Measurements from ENCODE around the gene FLT3.

DNA sequence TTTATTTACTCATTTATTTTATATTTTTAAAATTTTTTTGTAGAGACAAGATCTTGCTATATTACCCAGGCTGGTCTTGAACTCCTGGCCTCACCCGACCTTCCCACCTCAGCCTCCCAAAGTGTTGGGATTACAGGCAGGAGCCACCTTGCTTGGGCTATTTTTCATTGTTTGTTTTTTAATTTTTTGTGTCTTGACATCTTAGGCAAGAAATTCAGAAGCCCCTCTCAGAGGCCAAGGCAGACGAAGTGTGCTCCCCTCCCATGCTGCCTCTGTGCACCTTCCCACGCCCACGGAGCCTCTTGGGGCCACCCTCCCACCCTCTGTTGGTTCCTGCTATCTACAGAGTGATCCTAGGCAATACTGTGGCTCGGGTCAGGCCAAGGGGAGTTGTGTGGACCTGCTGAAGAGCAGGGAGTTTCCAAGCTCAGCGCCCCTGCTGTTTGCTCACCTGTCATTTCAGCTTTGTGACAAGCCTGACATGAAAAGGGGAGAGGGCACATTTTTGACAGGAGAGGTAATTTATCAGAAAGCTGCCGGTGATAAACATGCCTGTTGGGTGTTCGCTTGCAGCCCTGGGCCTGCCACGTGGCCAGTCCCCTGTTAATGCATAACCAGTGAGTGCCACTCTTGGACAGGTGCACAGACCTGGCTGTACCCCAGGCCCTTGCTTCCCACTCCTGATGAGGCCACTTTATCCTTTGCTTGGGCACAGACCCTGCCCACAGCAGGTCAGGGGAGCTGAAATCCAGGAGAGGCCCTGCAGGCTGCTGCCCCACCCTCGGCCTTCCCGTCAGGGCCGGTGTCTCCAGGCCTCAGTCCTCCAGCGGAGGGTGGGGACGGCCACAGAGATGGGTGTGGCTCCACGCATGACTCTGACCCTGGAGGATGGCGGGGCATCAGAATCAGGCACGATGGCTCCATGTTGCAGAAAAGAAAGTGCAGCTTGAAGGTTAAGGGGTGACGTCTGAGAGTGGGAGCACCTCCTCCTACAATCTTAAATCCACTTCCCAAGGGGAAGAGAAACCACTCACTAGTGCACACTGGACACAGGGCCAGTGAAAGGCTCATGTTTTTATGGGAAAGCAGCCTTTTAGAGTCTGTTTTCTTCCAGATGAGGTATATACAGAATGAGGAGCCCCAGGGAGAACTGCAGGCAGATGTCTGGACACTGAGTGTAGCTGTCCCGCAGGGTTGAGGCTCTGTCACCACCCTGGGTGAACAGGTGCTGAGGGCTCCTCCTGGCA is 201.5 kb upstream of the GPR12 start:
- PRO-cap: bidirectional peak, plus-strand start at position 627 of the sequence, minus-strand start at position 467 of the sequence; bidirectional peak, plus-strand start at position 899 of the sequence, minus-strand start at position 789 of the sequence

DNA sequence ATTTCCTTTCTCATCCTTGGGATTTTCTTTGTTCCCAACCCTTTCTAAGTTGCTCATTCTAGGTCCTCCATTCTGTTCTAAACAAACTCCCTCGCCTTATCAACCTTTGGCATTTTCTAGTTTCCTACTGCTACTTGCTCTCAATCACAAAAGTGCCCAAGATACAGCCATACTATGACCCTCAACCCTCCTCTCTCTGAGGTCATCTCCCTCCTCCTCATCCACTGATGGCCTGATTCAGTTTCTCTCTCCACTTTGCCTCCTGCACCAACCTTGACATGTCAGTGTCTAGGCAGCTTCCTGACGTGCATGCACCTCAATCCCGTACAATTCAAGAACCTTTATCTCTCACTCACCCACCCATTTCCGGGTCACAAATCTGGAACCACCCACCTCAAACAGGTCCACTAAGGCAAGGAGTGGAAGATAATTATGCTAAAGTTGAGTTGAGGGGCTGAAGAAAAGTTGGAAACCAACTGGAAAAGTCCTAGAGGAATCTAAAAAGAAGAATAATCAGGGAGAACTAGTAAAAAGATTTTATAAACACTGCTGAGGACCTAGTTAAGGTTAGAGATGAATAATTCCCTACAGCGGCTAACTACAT is 71.2 kb downstream of the USP12 start:
- PRO-cap: no peak

- PRO-cap: no peak
These were observed 68.6 kb upstream of the GTF3A start for GRCh38 chr13:27355703-27356378.

DNA sequence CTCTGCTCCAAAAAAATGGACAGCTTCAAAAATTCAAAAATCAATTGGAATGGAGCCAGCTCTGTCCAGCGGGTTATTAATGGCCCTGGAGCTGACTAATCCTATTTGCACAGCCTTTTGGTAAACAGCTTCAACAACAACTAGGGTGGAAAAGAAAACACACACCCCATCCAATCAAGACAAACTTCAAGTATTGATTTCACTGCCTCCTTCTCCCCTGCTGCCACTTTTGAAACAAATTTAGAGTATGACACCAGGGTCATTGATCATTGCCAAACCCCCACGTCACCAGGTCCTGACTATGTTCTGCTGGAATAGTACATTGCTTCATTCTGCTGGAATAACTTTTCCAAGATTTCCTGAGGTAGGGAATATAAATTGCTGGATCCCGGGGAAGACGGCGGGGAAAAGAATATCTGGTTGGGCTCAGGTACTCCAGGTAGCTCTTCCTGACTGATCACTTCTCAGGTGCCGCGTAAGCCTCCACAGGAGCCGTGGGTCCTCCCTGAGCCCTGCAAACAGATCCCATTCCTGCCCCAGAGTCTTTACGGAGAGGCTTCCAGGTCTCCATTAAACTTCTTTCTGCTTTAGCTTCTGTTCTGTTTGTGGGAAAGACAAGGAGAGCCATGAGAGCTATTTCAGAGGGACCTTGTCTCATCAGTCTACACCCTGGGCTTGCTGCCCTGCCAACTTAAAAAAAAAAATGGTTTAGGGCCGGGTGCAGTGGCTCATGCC is 56.7 kb upstream of the GTF3A start:
- PRO-cap: no peak

DNA sequence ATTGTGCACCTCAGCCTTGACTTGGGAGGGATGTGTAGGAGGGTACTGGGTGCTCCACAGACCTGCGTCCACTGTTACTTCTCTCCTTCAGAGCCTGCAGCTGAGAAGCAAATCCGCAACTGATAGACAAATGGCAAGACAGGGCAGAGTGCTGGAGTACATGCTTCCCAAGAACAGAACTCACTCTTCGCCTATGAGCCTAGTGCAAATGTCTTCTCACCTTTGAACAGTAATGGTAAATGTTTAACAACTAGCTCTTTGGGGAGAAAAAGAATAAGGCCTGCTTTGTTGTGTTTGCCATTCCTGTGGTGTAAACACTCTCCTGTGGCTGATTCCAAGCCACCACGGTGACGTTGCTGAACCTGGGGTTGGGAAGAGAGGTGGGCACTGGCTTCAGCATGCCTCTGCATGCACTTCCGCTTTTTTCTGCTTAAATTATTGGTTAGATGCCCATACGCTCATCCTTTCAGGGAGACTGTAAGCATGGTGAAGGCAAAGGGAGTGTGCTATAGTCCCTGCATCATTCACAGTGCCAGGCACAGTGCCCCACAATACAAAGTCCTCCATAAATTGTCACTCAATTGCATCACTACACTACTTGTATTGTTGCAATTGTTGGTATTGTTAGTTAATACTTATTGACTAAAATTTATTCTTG is 28.1 kb upstream of the GTF3A start:
- PRO-cap: no peak

GRCh38 chr13:27504029-27504793 is 53.8 kb upstream of the MTIF3 start:
- PRO-cap: no peak

GRCh38 chr13:27581262-27581978 is 38.9 kb downstream of the LNX2 start:
- PRO-cap: no peak

GRCh38 chr13:27593108-27593855 is 27.0 kb downstream of the LNX2 start:
- PRO-cap: no peak

DNA sequence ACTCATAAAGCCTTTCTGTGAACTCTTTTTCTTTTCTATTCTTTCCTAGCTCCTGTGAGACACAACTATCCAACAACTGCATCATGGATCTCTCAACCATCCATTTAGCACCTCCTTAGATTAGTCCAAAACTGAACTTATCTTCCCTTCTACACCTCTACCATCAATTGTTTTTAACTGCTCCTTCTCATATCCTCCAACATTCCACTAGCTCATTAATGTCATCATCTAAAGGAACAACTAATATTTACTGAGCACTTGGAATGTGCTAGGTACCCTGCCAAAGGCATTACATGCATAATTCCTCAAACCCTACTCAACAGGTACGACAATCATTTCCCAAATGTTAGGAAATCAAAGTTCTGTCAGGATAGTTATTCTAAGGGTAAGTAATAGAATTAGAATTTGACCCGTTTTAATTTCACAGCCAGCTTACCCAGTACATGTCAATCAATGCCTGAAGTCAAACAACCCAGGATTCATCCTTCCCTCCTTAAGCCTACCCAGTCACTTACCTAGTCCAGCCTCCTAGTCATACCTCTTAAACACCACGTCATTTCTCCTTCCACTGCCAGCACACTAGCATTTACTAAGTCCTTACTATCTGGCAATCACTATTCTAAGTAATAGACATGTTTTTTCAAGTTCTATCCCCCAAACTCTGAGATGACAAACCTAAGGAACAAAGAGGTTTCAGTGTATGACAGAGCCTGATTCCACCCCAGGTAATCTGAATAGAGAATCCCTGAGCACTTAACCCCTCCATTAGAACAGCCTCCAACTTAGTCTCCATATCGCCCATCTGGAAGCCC is 2.4 kb downstream of the LNX2 start:
- PRO-cap: no peak

DNA sequence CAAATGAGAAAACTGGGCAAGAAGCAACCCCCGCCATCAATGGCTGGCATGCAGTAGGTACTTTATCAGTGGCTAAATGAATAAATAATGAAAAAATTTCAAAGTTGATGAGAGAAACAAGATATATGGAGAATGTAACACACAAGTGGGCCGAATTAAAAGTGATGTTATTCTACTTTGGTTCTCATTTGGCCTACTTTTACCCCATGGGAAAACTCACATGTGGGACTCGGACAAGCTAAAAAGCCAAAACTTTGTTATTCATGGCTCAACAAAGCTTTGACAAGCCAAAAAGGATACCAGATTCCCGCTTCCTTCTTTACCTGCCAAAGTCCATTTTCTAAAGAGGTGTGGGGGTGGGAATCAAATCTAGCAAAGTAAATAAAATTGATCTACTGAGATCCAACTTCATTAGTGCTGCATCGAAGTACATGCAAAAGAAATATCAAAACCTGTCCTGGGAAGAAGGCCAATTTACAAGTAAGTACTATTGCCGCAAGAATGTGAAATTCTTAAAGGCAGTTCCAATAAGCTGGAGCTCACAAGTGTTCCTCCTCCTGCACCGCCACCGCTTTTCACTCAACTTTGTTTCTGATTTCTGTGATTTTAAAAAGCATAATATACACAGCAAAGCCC is 1.2 kb downstream of the LNX2 start:
- PRO-cap: no peak

- PRO-cap: unidirectional peak, plus-strand start at chr13:27868902
These were observed 51.0 kb upstream of the PDX1 start for GRCh38 chr13:27868784-27869137.

DNA sequence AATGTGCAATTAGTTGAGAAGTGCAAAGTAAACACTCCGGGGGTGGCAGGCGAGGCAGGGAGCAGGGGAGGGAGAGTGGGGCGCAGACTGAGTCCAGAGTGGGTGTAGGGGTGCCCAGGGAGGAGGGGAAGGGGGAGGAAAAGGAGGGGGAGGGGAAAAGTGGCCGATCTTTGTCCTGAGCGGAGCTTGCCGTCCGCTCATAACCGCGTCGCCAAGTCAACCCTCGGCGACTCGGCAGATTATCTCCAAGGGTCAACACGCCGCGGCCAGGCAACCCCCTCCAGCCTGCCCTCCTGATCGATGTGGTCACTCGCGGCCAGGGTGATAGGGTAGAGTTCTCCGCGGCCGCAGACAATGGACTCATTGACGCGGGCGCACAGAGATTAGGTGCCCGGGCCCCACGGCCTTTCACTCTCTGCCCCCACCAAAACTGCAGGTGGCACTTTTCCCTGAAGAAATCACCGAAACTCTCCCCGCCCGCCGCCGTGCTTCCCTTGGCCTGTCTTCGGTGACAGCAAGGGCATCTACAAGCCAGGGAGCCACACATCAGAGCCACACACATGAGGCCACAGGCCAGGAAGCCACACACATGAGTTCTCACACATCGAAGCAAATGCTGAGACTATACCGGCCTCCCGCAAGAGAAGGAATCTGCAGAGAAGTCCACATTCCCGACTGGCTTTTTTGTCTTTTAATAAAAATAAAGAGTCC is 1.7 kb upstream of the PDX1 start:
- PRO-cap: bidirectional peak, plus-strand start at position 200 of the sequence, minus-strand start at position 100 of the sequence

DNA sequence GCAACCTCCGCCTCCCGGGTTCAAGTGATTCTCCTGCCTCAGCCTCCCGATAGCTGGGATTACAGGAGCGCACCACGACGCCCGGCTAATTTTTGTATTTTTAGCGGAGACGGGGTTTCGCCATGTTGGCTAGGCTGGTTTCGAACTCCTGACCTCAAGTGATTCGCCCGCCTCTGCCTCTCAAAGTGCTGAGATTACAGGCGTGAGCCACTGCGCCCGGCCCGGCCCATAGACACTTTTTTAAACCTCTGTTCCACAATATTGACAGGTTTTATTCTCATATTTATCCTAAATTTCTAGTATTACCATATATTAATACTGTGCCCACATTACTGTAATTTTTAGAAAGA is 9.3 kb downstream of the CDX2 start:
- PRO-cap: no peak

DNA sequence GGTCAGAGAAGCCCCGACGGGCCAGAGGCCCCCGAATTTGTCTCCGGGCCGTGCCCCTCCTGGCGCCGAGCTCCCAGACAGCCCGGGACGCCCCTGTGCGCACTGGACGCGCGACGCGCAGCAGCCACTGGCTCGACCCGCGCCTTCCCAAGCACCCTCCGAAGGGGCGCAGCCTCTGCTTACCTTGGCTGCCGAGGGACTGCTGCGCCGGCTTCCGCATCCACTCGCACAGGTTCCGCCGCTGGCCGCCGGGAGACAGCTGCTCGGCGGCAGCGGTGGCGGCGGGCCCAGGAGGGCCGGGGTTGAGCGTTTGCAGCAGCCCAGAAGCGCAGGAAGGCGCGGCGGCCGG is 858 bp downstream of the CDX2 start:
- PRO-cap: no peak

GRCh38 chr13:28099827-28100154 is 585 bp downstream of the FLT3 start:
- PRO-cap: no peak

- PRO-cap: bidirectional peak, plus-strand start at chr13:28100711, minus-strand start at chr13:28100566
These were observed at the start of gene FLT3 for GRCh38 chr13:28100155-28101179. FLT3 (minus strand) TSS chr13:28100576.

GRCh38 chr13:28140162-28140554 is 1.8 kb downstream of the PAN3 start:
- PRO-cap: no peak

- PRO-cap: no peak
These were observed 136.6 kb downstream of the PAN3 start for GRCh38 chr13:28274714-28275586.

- PRO-cap: no peak
These were observed 164.3 kb downstream of the PAN3 start for GRCh38 chr13:28302522-28303260.

GRCh38 chr13:28744056-28744519 is 25.3 kb upstream of the SLC46A3 start:
- PRO-cap: no peak